Measurements from ENCODE around the gene DNAH5.

DNA sequence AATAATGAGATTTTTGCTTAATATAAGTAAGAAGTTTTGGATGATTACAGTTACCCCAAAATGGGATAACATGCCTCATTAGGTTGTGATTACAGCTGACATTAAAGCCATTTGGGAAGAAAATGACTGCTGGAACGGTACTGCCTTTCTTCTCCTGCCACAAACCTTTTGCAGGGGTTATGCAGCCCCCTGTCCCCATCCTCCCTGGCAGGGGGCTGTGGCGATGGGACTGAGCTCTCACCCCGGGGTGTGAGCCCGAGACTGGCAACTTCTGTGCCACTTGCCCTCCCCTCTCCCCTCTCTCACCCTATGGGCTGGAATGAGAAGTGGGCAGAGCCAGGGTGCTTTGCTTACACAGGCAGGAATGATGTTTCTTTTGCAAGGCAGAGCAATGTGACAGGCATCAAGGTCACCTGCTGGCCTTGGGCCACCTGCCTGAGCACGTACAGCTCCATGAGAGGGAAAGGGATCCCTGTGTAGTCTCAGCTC lies 252.6 kb upstream of the DAP start:
- RAMPAGE, long total RNA: no peak
- RRBS: no CpG with 5 or more reads among the region's 5 CpGs

DNA sequence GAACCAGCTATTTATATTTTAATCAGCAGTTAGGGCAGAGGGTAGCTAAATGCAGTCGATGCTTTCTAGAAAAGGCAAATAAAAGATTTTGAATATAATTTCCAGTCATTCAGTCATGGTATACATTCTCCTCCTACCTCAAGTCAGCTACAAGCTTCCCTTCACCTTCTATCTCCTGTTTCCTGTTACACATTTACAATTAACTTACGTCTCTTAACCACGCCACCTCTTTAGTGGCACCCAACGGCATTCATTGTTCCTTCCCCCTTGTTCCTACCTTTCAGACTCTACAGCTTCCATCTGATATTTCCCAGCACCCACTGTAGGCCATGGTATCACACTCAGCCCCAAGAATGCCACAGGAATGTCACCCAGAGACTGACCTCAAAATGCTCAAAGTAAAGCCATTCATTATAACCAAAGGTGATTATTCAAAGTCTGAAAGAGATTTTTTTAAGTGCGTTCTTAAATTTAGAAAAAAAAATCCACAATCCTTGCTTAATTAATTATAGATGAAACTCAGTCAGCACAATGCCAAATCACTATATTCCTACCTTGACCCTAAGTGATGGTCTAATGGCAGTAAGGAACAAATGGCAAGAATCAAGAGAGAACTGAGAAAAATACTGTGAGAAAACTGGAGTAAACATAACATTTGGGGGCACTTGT lies 52.3 kb downstream of the CTNND2 start:
- RAMPAGE, long total RNA: no peak
- RRBS: no CpG with 5 or more reads among the region's 5 CpGs

DNA sequence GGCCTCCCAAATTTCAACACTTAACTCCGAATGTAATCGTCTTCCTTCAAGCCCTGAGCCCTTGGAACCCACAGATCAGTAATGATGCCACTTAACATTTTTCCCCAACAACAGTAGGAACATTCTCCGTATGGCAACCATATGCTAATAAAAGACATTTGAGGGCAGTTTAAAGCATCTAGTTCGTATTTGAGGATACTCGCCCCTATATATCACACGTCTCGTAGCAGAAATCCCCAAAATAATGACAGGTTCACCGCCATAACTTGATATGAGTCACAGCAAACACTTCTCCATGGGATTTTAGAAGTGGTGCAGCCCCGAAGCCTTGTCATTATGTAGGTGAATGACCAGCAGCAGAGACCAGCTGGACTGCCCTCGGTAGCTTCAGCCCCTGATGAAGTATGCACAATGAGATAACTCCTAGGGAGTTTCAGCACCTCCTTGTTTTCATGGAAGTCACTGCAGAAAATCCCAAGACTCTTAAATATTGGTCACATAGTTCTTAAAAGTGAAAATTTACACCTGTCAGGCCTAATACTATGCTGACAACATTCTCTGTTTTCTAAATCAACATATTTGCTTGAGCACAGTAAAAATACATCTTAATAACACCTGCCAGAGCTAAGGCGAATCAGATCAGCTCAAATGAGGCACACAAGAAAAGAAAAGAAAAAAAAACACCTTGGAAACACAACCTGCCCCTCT lies 2.0 kb downstream of the CTNND2 start:
- RAMPAGE, long total RNA: no peak
- RRBS: no CpG with 5 or more reads among the region's 11 CpGs

DNA sequence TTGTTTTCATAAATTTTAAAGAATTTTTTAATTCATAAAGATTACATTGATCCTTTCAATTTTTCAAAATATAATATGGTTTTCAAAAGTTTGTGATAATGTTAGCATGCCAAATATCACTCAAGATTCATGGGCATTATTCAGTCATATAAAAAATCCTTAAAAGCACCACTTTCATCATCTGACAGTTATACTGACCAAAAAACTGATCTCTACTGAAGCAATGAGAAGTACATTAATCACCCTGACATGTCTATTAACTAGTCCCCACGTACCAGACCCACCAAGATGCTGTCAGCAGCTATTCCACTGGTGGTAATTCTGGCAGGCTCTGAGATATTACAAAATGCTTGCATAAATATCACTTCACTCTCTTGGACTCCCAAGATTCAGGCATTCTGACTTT lies 717.1 kb downstream of the DNAH5 start:
- RAMPAGE, long total RNA: no peak
- RRBS: no CpG with 5 or more reads among the region's 1 CpG

- RAMPAGE, long total RNA: no peak
- RRBS: no CpG with 5 or more reads among the region's 5 CpGs
Observed at GRCh38 chr5:13944407-13944906, at the start of gene DNAH5. Gene DNAH5, minus strand, starts transcription at chr5:13944688.

DNA sequence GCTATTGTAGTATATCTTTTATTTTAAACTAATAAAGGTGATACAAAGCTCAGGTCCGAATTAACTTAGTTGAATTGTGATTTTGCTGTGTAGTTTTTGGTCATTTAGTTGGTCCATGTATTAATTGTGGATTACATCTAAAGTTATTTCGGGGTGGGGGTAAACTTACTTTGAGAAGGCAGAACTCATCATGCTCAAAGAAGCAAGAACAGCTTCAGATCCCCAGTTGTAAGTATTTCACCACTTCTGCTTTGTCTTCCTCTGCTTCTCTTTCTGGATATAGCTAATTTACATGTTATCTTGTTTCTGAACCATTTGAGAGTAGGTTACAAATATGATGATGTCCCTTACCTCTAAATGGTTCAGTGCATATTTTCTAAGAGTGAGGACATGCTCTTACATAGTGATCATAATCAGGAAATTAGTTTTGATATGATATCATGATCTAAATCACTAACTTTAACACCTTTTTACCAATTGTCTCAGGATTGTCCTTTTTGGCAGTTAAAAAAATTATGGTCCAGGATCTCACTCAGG lies 11.9 kb downstream of the TRIO start:
- RAMPAGE, long total RNA: no peak
- RRBS: no CpG with 5 or more reads among the region's 2 CpGs

DNA sequence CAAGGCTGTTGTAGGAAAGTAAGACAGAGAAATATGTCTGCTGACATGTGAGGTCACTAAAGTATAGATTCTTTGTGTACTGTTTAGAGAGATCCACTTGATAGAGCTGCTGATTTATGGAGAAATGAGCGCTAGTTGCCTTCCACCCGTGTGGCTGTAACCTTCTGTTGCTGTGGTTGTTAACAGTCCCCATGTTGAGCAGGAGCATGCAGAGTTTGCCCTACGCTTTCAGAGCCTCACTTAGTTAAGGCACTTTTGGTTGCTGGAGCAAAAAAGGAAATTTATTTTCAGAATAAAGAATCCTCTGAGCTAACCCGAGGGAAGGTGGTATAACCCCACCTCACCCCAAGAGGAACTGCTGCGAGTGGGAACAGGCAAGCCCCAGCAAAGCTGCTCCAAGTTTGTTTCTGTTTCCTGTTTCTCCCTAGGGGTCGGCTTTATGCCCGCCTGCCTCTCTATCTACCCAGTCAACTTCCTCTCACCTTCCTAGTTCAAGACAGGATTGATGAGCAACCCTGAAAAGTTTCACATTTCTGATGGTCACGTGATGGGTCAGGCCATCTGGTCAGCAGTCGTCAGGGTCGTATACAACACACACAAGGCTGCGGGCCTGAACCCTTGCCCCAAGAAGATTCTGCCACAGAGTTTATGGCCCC lies 31.0 kb downstream of the TRIO start:
- RAMPAGE, long total RNA: no peak
- RRBS: no CpG with 5 or more reads among the region's 11 CpGs

GRCh38 chr5:14212909-14213381 lies 69.8 kb downstream of the TRIO start:
- RAMPAGE, long total RNA: no peak
- RRBS: no CpG with 5 or more reads among the region's 4 CpGs

GRCh38 chr5:14217432-14218128 lies 74.4 kb downstream of the TRIO start:
- RAMPAGE, long total RNA: no peak
- RRBS: no CpG with 5 or more reads among the region's 8 CpGs

DNA sequence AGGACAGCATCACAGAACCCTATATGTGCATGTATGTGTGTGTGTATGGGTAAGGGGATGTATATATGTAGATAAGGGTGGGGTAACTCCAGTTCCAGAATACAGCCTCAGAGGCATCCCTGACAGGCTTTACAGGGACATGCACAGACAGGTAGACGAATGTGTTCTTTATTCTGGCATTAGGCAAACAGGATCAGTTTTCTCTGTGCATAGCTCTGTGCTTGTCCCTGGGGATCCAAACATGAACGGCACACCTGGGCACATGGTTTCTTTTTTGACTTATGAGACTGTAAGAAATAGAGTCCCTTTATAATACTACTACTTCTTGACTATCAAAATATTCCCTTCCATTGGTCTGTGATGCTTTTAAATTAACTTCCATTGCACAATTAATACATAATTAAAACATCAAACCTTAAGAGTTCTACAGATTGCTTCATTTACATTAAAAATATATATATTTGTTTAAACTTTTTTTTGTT lies 120.6 kb downstream of the TRIO start:
- RAMPAGE, long total RNA: no peak
- RRBS: no CpG with 5 or more reads among the region's 2 CpGs

DNA sequence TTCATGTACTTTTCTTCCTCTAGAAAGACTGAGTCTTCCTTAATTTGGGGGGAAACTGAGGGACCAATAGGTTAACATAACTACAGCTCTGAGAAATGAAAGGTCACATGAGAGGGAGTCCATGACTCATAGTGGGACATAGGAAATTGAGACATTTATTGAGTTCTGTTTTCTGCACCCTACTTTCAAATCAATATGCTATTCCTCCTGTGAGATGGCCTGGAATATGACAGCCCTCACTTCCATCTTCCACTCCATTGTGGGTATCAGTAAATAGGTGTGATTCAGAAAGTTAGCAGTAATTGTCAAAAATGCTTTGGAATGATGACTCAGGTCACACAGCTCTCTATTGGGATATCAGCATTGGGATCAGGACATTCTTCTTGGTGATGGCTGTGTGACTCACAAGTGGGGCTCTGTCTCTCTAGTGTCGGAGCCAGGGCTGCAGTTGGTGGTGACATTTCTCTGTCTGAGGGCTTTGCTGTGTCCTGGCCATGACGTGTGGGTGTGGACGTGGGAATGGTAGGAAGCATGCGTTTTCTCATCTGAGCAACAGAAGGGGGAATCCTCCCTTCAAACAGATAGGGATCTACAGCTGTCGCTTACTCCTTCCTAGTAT lies 125.0 kb downstream of the TRIO start:
- RAMPAGE, long total RNA: no peak
- RRBS: no CpG with 5 or more reads among the region's 5 CpGs

- RAMPAGE, long total RNA: no peak
- RRBS: no CpG with 5 or more reads among the region's 12 CpGs
Observed at GRCh38 chr5:14286606-14287105, 143.5 kb downstream of the TRIO start.

DNA sequence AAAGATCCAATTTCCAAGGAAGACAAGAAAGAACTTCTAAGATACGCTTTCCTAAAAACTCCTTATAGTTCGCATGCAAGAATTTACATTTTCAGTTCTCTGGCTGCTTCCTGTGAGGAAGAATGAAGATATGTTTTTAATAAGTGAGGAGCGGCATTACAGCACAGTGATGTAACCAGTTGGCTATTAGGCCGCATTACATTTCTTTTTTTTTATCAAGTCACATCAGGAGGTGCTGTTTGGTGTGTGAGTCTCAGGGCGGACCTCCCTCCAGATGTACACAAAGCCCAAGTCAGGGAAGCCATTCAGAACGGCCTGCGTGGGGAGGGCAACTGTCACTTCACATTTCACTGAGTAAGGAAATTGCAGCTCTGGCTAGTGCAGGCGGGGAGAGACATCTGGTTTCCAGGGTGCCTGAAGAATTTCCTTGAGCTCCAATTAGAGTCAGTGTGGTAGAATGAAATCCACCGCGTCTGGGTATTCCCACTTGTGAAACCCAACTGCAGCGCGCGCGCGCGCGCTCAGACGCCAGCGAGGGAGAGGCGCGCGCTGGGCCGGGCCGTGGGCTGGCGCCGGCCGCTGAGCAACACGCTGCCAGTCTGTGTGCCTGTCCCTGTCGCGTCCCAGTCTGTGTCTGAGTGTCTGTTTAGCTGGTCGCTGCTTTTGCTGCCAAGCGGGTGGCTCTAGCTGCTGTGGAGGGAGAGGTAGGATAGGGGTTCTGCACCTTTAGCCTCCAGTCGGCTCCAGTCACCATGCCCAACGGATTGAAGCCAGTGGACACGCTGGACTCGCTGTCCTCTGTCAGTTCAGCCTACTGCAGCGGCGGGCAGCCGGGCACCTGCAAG lies 140.9 kb upstream of the OTULINL start:
- RAMPAGE, long total RNA: no peak
- RRBS: no CpG with 5 or more reads among the region's 39 CpGs

DNA sequence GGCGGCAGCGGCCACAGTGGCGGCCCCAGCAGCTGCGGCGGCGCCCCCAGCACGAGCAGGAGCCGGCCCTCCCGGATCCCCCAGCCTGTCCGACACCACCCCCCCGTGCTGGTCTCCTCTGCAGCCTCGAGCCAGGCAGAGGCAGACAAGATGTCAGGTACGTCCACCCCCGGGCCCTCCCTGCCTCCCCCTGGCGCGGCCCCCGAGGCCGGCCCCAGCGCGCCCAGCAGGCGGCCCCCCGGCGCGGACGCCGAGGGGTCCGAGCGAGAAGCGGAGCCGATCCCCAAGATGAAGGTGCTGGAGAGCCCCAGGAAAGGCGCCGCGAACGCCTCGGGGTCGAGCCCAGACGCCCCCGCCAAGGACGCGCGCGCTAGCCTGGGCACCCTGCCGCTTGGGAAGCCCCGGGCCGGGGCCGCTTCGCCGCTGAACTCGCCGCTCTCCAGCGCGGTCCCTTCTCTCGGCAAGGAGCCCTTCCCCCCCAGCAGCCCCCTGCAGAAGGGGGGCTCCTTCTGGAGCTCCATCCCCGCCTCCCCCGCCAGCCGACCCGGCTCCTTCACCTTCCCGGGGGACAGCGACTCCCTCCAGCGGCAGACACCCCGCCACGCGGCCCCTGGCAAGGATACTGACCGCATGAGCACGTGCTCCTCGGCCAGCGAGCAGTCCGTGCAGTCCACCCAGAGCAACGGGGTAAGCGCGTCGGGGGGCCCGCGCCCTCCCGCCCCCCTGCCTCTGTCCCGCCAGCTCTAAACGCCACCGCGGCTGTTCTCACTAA lies 93.8 kb upstream of the OTULINL start:
- RAMPAGE, long total RNA: no peak
- RRBS: 25% methylated on average over 9 of the region's 79 CpGs

- RAMPAGE, long total RNA: no peak
- RRBS: no CpG with 5 or more reads among the region's 10 CpGs
Observed at GRCh38 chr5:14663839-14664075, 761 bp upstream of the OTULIN start.

- RAMPAGE, long total RNA: no peak
- RRBS: no CpG with 5 or more reads among the region's 7 CpGs
Observed at GRCh38 chr5:14665751-14666502, 1.4 kb downstream of the OTULIN start.

DNA sequence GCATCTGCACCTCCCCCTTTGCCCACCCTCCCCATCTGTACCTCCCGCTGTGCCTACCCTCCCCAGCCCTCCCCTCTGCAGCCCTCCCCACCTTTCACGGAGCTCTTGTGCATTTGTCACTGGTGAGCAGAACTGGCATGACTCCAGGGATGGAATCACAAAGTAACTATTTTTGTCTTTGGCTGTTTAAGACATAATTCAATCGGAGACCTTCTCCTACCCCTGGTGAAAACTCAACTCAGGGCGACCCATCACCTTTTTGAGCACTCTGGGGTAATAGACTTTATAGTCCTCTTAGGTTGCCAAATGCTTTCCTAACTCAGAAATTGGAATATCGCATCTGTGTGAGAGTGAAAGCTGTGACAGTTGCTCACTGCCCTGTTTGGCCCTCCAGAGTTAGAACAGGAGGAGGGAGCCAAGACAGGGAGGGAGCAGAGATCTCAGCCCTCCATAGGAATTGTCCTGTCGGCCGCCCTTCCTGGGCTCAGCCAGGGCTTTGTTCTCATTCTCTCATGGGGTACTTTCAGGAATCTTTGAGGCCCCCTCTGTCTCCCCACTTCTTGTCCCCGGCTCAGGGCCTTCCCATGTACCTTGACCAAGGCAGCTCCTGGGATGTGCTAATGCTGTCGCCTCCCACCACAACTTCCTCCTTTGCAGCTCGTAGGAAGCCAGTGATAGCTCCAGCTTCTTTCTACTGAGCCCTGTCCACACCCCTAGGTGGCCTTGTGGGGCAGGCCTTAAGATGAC lies 36.3 kb downstream of the OTULIN start:
- RAMPAGE, long total RNA: no peak
- RRBS: no CpG with 5 or more reads among the region's 10 CpGs

- RAMPAGE, long total RNA: no peak
- RRBS: no CpG with 5 or more reads among the region's 15 CpGs
Observed at GRCh38 chr5:14707386-14708274, 43.1 kb downstream of the OTULIN start.

DNA sequence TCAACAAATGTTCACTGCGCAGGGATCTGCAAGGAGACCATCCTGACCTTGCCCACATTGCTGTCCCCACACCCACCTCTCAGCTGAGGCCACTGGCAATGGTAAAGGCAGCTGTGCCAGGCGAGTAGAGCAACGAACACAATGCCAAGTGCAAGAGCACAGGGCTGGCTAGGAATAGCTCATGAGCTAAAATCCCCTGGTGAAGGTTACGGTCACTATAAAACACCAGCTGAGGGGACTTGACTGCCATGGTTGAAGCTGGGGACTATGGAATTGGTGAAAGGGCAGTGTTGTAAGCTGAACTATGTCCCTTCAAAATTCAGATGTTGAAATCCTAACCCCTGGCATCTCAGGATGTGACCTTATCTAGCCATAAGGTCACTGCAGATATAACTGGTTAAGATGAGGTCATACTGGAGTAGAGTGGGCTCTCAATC lies 96.1 kb downstream of the OTULIN start:
- RAMPAGE, long total RNA: no peak
- RRBS: no CpG with 5 or more reads among the region's 4 CpGs

DNA sequence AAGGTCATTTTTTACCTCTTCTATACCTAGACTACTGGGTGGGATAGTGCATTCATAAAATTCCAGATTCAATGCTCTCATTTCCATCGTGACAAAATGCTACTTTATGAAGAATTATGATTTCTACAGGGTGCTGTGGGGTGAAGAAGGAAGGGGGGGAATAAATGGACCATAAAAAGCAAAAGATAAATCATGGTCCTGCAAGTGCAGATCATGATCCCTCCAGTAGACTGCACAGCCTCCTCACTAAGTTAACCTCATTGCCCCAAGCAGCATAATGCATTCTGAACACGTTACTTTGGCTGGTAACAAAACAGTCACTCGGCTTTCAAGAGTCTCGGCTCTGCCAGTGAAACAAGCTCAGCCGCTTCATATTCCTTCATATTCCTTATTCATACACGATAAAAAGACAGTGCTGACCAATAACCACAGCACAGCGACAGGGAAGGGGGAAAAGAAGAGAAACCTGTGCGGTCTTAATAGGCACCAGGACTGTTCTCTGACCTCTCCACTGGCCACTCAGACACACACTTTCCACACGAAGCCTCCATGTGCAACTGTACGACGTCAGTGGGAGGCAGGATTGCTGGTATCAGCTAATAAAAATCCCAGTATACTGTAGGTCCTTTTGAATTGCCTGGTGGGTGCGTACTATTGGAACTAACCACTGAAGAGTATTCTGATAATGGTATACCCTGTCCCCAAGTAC lies 60.6 kb downstream of the ANKH start:
- RAMPAGE, long total RNA: no peak
- RRBS: no CpG with 5 or more reads among the region's 12 CpGs

Measured in cardiac muscle cell (in vitro differentiated cells and primary cell).